Right atrium auricular region (tissue), 2 donors: ENCODE results near the gene FAM104A.

- PRO-cap = unidirectional peak, minus-strand start at chr17:72118657
- RAMPAGE, long total RNA, 2 experiments = no peak in any of the 2 experiments
Observed at GRCh38 chr17:72118067-72118818, 2.6 kb upstream of the SOX9 start.

DNA sequence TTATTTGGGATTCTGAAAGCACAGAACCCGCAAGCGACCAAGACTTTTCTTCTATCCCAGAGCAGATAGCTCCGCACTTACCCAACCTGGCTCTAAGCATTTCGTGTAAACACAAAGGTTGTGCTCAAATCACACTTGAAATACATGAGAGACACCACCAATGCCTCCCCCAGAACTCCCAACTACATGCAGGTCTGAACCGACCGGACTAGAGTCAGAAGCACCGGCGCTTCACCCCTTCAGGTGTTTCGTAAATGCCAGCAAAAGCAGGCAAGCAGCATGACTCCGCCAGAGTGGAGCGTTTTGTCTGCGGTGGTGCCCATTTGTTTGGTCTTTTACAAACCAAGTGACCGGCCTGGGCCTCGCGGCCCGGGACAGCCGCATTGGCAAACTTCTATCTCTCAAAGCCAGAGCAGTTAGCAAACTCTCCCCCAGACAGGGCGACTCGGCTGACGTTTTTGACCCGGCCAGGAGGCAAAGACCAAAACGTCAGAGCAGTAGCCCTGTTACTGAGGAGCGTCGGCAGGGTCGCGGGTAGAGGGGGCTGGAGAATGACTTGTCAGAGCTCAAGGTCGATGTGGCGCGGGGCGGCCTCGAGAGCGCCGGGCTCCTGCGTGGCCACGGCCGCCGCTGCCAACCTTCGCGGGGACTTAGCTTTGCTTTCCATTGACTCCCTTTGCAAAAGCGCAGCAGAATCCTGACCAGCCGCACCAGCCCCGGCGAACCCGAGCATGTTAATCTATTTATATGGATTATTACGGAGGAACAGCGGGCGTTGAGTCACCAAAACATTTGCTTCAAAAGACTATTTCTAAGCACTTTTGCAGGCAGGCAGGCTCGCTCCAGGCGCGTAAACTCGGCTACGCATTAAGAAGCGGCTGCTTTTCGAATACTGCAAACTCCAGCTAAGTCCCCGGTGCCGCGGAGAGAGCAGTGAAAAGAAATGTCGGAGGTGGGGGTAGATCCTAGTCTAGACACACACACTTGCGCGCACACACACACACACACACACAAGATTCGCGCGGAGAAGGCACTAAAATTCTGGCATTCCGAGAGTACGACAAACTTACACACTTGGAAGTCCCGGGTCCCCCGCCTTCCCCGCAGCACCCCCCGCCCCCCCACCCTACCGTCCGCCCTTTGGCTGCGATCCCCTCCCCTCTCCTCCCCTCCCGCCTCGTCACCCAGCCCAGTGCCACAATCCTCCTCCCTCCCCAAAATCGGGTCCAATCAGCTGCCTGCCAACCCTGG is 702 bp upstream of the SOX9 start:
- PRO-cap = bidirectional peak, plus-strand start at position 818 of the sequence, minus-strand start at position 736 of the sequence; bidirectional peak, plus-strand start outside the sequence, minus-strand start at position 1,166 of the sequence
- RAMPAGE, long total RNA, 2 experiments = start-site peak on the minus strand in 1 of 2 experiments, centred at position 1,100 of the sequence, 9 reads per replicate

- PRO-cap = no peak
- RAMPAGE, long total RNA, 2 experiments = no peak in any of the 2 experiments
Observed at GRCh38 chr17:72123913-72124525, 3.2 kb downstream of the SOX9 start.

DNA sequence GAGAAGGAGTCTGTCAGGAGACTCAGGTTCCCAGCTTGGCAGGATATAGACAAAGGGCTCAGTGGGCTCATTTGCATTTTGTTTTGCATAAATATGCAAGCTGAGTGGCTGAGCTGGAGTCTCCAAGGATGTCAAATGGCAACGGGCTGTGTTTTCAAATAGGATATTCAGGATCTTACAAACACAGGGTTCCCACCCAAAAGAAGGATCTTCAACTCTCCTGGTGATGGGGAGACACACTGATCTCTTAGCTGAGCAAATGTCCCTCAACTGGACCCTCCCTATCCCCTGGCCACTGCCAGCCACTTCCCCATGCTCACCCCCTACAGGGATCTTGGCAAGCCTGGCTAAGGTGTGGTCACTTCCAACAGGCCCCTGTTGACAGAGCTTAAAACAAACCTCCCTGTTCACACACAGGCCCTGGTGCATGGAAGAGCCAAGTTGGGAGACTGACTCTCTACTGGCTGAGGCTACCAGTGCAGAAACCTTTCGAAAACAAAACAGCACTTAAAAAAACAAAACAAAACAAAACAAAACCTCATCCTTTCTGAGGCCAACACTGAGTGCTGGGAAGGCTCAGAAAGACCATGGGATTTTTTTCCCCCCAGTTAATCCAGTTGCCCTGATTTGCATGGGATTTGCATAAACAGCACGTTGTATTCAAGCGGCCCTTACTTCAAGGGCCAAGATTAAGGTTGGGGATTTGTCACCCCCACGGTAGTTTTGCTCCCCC is 61.7 kb downstream of the SOX9 start:
- PRO-cap = no peak
- RAMPAGE, long total RNA, 2 experiments = no peak in any of the 2 experiments

DNA sequence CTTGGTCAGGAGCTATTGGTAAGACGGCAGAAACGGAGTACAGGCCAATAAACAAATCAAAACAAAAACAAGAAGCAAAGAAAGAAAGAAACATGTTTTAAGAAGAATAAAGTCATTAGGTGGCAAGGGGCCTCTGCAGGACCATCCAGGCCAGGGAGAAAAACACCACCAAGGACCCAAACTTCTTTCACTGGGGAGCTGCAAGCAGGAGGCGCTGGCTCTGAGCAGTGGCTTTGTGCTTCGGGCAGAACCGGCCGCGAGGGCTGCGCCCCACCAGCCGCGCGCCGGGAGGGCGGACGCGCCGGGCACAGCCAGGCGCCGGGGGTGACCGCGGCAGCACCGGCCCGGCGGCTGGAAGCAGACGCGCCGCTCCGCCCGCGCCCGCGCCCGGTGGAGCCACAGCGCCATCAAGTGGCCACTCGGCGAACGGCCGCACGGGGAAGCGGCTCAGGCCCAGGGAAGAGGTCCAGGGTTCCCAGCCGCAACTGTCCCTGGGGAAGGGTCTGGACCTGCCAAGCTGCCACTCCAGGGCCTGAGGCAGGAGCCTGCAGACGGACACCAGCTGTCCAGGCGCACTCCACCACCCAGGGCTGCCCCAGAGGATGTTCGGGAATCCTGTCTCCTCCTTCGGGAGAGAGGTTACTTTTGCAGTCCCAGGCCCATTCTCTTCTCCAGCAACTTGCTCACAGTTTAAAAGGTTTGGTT is 419.4 kb downstream of the SOX9 start:
- PRO-cap = unidirectional peak, minus-strand start at position 235 of the sequence
- RAMPAGE, long total RNA, 2 experiments = no peak in any of the 2 experiments

DNA sequence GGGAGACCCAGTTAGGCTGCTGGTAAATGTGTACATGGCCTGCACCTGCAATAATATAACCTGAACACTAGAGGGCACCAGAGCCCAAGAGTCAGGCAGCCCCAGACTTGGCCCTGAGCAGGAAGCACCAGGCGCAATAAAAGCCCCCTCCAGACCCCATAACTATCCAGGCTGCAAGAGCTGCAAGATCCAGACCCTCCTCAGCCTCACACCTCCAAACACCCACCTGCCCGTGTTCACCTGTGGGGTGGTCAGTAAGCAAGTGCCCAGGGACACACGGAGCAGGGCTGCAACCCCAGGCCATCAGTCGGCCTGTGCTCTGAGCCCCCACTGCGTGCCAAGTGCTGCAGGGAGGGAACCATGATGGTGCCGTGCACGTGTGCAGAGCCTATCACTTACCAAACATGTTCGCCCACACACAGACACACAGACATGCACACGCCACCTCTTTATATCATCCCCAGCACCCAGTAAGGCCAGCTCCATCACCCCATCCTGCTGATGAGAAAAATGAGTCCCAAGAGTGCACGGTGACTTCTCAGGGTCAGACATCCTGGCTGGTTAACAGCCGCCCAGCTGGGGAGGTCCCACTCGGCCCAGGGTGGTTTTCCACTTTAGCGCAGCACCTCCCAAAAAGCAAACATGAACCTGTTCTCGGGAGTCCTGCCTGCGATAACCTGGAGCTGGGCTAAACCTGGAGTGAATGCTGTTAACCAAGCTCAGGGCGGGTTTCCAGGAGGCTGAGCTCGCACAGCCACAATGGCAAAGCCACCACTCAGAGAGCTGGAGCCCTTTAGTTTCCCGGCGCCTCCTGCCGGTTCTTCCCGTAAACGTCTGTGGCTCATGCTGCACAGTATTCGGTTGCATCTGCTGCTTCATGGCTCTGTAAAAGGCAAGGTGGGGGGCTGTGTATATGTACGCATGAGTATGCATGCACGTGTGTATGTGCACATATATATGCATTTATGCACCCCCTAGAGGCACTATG is 439.8 kb downstream of the SOX9 start:
- PRO-cap = no peak
- RAMPAGE, long total RNA, 2 experiments = no peak in any of the 2 experiments

GRCh38 chr17:72590684-72591177 is 469.9 kb downstream of the SOX9 start:
- PRO-cap = no peak
- RAMPAGE, long total RNA, 2 experiments = no peak in any of the 2 experiments

DNA sequence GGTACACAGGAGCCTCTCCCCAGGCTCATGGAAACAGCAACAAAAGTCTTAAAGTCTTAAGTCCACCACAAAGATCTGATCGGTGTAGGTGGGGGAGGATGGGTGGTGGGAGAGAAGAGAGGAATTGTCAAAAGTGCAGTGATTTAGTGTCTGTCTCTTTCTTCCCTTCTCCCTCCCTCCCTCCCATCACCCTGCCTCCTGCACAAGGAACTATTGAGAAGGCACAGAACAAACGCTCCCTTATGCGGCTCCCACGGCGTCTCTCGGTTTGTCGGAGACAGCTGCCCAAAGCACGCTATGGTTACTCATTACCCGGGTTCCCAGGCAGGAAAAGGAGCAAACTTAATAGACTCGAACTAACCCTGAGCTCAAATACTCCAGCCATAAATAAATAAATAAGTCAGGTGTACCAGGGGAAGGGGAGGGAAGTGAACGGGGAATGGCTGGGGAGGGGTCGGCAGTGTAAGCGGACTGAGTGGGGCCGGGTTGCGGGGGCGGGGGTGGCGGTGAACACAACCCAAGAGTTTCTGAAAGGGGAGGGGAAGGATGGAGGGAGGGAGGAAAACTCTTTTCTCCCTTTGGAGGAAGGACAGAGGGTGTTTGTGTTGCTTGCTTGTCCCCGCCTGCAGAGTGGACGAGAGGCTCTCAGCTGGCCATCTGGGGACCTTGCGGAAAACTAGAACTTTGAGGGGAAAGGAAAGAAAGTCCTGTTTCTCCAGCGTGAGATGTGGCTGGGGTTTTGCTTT is 477.3 kb downstream of the SLC39A11 start:
- PRO-cap = bidirectional peak, plus-strand start at position 308 of the sequence, minus-strand start at position 263 of the sequence
- RAMPAGE, long total RNA, 2 experiments = no peak in any of the 2 experiments

DNA sequence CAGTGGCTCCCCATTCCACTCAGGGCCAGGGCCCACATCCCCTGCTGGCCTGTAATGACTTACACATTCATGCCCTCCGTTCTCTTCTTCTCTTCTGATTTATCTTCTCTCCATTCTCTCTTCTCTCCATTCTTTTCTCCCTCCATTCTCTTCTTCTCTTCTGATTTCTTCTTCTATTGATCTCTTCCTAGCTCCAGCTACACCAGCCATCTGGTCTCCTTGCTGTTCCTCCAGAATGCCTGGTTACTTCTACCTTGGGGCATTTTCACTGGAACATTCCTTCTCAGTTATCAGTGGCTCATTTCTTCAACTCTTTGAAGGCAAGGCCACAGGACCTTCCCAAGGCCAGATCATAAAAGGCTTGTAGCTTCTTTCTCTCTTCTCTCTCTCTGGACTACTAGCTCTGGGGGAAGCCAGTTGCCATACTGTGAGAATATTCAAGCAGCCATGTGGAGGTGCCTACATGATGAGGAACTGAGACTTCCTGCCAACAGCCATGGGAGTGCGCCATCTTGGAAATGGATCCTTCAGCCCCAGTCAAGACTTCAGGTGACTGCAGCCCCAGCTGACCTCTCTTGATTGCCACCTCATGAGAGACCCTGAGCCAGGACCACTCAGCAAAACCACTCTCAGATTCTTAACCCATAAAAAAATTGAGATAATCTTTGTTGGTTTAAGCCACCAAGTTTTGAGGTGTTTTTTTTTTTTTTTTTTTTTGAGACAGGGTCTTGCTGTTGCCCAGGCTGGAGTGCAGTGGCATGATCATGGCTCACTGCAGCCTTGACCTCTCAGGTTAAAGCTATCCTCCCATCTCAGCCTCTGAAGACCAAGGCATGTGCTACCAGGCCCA is 427.6 kb downstream of the SLC39A11 start:
- PRO-cap = no peak
- RAMPAGE, long total RNA, 2 experiments = no peak in any of the 2 experiments

- PRO-cap = no peak
- RAMPAGE, long total RNA, 2 experiments = no peak in any of the 2 experiments
Observed at GRCh38 chr17:72683945-72684601, 408.4 kb downstream of the SLC39A11 start.

DNA sequence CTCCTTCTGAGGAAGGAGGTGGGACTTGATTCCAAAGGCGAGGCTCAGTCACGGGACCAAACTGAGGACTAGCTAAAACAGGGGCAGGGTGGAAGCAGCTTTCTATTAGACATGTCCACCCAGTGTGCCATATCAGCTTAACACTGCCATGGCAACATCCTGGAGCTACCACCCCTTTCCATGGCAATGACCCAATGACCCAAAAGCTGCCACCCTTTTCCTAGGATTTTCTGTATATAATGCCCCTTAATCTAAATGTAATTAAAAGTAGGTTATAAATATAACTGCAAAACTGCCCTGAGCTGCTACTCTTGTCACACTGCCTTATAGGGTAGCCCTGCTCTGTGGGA is 216.8 kb downstream of the SLC39A11 start:
- PRO-cap = no peak
- RAMPAGE, long total RNA, 2 experiments = no peak in any of the 2 experiments

DNA sequence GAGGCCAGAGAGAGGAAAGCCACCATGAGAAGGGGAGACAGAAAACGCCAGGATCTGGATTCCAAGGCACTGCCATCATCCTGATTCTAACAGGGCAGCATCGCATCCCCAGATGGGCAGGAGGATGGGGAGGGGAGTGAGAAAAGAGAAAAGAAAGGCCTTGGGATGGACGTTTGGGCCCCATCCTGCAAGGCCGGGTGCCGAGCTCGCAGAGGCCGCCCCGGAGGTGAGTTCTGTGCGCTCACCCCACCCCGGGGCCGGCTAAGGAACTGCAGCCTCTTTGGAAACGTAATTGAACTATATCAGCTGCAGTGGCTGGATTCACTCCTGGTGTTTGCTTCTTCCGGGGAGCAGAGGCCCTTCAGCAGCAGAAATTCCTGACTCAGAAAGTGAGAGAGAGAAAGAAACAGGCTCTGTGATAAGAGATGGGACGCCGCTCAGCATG is 8.6 kb upstream of the SSTR2 start:
- PRO-cap = no peak
- RAMPAGE, long total RNA, 2 experiments = no peak in any of the 2 experiments

DNA sequence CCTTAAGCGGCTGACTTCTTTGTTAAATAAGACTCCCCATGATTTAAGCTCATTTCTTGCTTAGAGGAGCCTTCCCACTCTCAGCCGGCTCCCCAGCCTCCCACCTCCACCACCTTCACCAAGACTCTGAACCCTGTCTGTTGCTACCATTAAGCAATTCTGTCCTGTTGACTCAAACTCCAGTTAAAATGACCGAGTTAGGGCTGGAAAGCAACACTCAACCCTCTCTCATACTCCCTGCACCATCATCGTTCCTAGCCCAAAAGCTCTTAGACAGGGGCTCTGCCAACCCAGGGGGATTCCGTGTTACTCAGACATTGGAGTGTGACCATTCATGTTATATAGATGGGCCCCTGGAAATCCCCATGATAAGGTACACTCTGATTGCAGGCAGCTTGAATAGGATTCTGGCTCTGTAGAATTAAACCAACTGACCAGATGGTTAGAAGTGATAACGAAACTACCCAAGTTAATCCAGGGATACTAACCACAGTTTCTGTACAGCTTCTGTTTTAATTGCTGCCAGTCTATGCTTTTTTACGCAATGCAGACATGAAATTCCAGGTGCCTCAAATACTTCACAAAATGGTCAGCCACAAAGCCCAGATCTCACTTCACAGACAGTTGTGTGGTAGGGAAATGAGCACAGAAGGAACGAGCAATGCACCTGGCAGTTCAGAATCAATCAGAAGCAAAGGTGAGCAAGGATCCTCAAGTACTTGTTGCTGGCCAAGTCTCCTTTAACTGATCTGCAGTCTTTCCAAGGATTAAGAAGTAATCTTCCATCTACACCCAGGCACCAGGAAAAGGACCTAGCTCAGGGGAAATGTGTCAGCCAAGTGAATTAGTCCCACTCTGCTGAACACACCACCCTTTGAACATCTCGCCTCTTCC is 2.1 kb downstream of the SSTR2 start:
- PRO-cap = no peak
- RAMPAGE, long total RNA, 2 experiments = no peak in any of the 2 experiments

GRCh38 chr17:73231921-73232539 is at the start of gene FAM104A:
TSS of gene FAM104A (minus strand) at chr17:73232394.
- PRO-cap = bidirectional peak, plus-strand start at chr17:73232458, minus-strand start at chr17:73232326
- RAMPAGE, long total RNA, 2 experiments = start-site peak on the plus strand in 2 of 2 experiments, at chr17:73232439-73232455 at its widest, 44 to 51 reads per replicate; start-site peak on the minus strand in 2 of 2 experiments, at chr17:73232252-73232336 at its widest, 213 to 1,069 reads per replicate

- PRO-cap = bidirectional peak, plus-strand start at chr17:73291733, minus-strand start at chr17:73291582
- RAMPAGE, long total RNA, 2 experiments = no peak in any of the 2 experiments
Observed at GRCh38 chr17:73291169-73291899, 20.5 kb downstream of the CDC42EP4 start.

DNA sequence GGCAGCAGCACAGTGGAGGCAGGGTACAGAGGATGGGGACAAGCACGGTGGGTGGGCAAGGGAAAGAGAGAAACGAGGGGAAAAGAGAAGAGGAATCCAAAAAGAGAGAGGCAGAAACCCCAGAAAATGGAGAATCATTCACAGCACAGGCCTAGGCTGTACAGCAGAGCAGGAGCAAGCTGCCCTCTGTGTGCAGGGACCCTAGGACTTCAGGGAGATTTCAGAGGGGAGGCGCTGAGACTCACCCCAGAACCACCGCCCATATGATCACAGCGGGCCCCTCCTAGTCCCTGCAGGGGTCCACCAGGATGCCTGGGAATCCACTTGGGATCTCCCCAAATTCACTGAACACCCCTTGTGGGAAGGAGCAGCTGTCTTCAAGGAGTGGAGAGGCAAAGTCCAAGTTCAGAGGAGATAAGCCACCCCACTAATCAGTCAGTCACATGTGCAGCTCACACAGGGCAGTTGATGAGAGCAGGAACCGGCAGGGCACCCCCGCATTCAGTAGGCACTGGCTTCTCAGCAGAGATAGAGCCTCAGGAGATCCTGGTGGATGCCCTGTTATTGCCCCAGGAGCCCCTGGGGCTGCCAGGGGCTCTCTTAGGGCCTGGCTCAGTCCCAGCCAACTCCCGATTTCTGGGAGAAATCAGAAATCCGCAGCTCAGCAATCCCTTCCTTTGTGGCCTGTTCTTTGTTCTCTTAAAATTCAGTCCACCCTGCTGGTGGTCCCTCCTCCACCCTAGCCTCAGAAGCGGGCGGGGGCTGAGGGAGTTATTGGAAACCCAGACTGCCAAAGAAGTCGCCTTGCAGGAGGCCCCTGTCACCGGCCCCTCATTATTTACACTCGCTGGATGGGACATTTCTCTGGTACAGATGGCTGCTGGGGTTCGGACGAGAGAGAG is 2.0 kb downstream of the CDC42EP4 start:
- PRO-cap = bidirectional peak, plus-strand start at position 455 of the sequence, minus-strand start at position 211 of the sequence
- RAMPAGE, long total RNA, 2 experiments = no peak in any of the 2 experiments

GRCh38 chr17:73336804-73337426 is 25.1 kb upstream of the CDC42EP4 start:
- PRO-cap = no peak
- RAMPAGE, long total RNA, 2 experiments = no peak in any of the 2 experiments

- PRO-cap = unidirectional peak, plus-strand start at chr17:73777485
- RAMPAGE, long total RNA, 2 experiments = no peak in any of the 2 experiments
Observed at GRCh38 chr17:73777422-73777710, 133.1 kb upstream of the SDK2 start.

DNA sequence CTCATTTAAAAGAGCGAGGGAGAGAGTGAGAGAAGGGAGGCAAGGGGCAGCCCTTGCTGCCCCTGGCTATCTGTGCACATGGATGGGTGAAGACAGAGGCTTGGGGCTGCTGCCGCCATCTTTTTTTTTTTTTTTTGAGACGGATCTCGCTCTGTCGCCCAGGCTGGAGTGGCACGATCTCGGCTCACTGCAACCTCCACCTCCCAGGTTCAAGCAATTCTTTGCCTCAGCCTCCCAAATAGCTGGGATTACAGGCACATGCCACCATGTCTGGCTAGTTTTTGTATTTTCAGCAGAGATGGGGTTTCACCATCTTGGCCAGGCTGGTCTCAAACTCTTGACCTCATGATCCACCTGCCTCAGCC is 158.5 kb upstream of the RPL38 start:
- PRO-cap = no peak
- RAMPAGE, long total RNA, 2 experiments = no peak in any of the 2 experiments

GRCh38 chr17:74234941-74235422 is 21.6 kb downstream of the TTYH2 start:
- PRO-cap = no peak
- RAMPAGE, long total RNA, 2 experiments = no peak in any of the 2 experiments